K562 (cell line): Measurements from ENCODE around the gene MAP10.

DNA sequence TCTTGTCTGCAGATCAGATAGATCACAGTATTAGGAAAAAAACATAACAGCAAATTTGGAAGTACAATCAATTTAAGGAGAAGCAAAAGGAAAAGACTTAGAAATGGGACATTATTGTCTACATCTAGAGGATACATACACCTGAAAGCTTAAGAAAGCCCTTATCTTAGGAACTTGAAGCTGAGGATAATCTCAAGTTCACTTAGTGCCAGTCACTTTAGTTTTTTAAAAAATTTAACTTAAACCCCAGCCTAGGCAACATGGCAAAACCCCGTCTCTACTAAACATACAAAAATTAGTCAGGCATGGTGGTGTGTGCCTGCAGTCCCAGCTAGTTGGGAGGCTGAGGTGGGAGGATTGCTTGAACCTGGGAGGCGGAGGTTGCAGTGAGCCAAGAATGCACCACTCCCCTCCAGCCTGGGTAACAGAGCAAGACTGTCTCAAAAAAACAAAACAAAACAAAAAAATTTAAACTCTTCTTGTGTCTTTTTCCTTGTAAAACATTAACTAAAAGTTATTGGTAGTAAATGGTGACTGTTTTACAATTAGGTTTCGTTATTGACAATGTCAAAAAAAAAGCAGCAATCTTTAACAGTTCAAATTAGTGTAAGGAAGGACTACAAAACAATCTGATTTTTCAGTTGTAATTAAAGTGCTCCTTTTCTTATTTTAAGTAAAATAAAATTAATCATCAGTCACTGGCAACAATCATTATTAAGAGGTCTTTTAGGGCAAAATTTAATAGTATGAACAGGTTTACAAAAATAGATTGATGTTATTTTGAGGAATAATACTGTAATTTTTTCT lies 27.3 kb downstream of the SPRTN start:
- RAMPAGE, long total RNA: no peak
- RRBS: no CpG with 5 or more reads among the region's 3 CpGs
PRO-cap:
- standard: no peak
- CoPRO, capped RNA only, 2 experiments: no peak in any of the 2 experiments
- CoPRO, capped and uncapped RNA, 2 experiments: no peak in any of the 2 experiments
- CoPRO, uncapped RNA only, 2 experiments: peak in 1 of 2 experiments; most common plus-strand start position 368 of the sequence (in 1); most common minus-strand start position 288 of the sequence (in 1)
CAGE:
- cytosol, long polyA plus RNA: no peak
- long polyA plus RNA: no peak
- nucleolus, long total RNA: no peak
- nucleus, long polyA plus RNA: no peak

DNA sequence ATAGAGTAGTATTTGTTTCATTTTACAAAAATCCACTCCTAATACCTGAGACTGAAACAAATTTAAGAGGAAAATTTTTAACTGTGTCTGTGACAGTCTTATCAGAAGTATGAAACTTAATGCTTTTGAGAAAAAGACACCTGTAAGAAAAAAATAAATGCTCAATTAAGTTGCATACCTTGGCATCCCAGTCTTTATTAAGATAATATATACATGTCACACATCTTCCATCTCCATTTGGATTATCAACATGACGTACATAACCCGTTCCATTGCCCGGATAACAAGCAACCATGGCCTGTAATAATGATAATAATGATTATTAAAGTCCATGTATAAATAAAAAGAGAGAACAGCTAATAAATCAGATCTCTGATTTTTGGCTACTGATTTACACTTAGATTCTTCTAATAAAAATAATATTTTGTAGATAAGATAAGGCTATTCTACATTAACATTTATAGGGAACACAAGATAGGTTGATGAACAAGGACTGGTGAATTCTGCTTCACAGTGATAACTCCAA lies 35.8 kb downstream of the SPRTN start:
- RAMPAGE, long total RNA: no peak
- RRBS: no CpG with 5 or more reads among the region's 3 CpGs
PRO-cap:
- standard: no peak
- CoPRO, capped RNA only, 2 experiments: no peak in any of the 2 experiments
- CoPRO, capped and uncapped RNA, 2 experiments: no peak in any of the 2 experiments
- CoPRO, uncapped RNA only, 2 experiments: no peak in any of the 2 experiments
CAGE:
- cytosol, long polyA plus RNA: no peak
- long polyA plus RNA: no peak
- nucleolus, long total RNA: no peak
- nucleus, long polyA plus RNA: no peak

GRCh38 chr1:231556817-231557448 lies 28.5 kb downstream of the TSNAX start:
- RAMPAGE, long total RNA: no peak
- RRBS: no CpG with 5 or more reads among the region's 5 CpGs
PRO-cap:
- standard: no peak
- CoPRO, capped RNA only, 2 experiments: no peak in any of the 2 experiments
- CoPRO, capped and uncapped RNA, 2 experiments: no peak in any of the 2 experiments
- CoPRO, uncapped RNA only, 2 experiments: no peak in any of the 2 experiments
CAGE:
- cytosol, long polyA plus RNA: no peak
- long polyA plus RNA: no peak
- nucleolus, long total RNA: no peak
- nucleus, long polyA plus RNA: no peak

GRCh38 chr1:231847264-231848256 lies 221.0 kb downstream of the DISC1 start:
- RAMPAGE, long total RNA: no peak
- RRBS: no CpG with 5 or more reads among the region's 11 CpGs
PRO-cap:
- standard: no peak
- CoPRO, capped RNA only, 2 experiments: no peak in any of the 2 experiments
- CoPRO, capped and uncapped RNA, 2 experiments: no peak in any of the 2 experiments
- CoPRO, uncapped RNA only, 2 experiments: no peak in any of the 2 experiments
CAGE:
- cytosol, long polyA plus RNA: no peak
- long polyA plus RNA: no peak
- nucleolus, long total RNA: no peak
- nucleus, long polyA plus RNA: no peak

DNA sequence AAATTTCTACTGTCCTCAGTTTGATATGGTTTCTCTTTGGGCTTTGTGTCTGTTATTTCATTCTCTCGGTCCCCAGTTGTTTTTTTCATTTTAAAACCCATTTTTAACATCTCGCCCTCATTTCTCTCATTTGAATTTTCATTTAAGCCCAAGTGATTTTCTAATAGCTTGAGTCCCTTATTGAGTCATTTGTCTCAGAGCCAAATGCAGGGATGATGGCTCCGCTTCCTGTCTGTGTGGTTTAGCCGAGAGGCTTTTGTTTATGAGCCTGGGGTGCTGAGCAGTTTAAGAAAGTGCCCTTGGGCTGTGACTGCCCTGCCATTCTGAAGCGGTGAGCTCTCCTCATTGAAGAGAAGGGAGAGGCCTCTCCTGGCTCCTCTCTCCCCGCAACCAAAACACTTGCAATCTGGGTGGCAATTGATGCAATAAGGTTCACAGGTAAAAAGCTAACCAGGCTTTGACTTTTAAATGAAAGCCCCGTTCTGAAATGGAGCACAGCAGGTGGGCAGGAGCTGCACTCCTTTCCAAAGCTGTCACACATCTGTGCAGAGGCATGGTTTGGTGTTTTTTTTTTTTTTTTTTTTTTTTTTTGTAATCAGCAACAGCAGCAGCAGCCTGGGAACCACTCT lies 403.8 kb downstream of the SIPA1L2 start:
- RAMPAGE, long total RNA: no peak
- RRBS: no CpG with 5 or more reads among the region's 7 CpGs
PRO-cap:
- standard: no peak
- CoPRO, capped RNA only, 2 experiments: no peak in any of the 2 experiments
- CoPRO, capped and uncapped RNA, 2 experiments: no peak in any of the 2 experiments
- CoPRO, uncapped RNA only, 2 experiments: no peak in any of the 2 experiments
CAGE:
- cytosol, long polyA plus RNA: no peak
- long polyA plus RNA: no peak
- nucleolus, long total RNA: no peak
- nucleus, long polyA plus RNA: no peak

- RAMPAGE, long total RNA: no peak
- RRBS: no CpG with 5 or more reads among the region's 7 CpGs
PRO-cap:
- standard: no peak
- CoPRO, capped RNA only, 2 experiments: no peak in any of the 2 experiments
- CoPRO, capped and uncapped RNA, 2 experiments: no peak in any of the 2 experiments
- CoPRO, uncapped RNA only, 2 experiments: no peak in any of the 2 experiments
CAGE:
- cytosol, long polyA plus RNA: no peak
- long polyA plus RNA: no peak
- nucleolus, long total RNA: no peak
- nucleus, long polyA plus RNA: no peak
Observed at GRCh38 chr1:232377172-232377887, 252.6 kb downstream of the SIPA1L2 start.

DNA sequence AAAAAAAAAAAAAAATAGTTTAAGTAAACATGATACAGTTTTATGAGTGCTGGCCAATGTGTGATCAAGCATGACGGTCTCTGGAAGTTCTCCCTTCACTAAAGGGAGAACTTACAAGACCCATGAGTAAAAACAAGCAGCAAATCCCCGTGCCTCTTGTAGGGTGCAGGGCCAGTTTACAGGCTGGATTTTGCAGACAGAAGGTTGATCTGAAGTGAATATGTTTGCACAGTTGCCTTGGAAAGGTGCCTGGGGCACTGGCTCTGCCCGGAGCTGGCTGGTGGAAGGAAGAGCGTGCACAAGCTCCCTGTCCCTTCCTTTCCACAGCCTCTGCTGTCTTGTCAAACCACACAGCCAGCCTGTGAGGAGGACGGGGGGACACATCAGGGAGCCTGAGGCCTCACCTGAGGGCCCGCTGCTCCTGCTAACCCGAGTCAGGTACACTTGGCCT lies 251.7 kb downstream of the SIPA1L2 start:
- RAMPAGE, long total RNA: no peak
- RRBS: no CpG with 5 or more reads among the region's 7 CpGs
PRO-cap:
- standard: no peak
- CoPRO, capped RNA only, 2 experiments: no peak in any of the 2 experiments
- CoPRO, capped and uncapped RNA, 2 experiments: no peak in any of the 2 experiments
- CoPRO, uncapped RNA only, 2 experiments: no peak in any of the 2 experiments
CAGE:
- cytosol, long polyA plus RNA: no peak
- long polyA plus RNA: no peak
- nucleolus, long total RNA: no peak
- nucleus, long polyA plus RNA: no peak

DNA sequence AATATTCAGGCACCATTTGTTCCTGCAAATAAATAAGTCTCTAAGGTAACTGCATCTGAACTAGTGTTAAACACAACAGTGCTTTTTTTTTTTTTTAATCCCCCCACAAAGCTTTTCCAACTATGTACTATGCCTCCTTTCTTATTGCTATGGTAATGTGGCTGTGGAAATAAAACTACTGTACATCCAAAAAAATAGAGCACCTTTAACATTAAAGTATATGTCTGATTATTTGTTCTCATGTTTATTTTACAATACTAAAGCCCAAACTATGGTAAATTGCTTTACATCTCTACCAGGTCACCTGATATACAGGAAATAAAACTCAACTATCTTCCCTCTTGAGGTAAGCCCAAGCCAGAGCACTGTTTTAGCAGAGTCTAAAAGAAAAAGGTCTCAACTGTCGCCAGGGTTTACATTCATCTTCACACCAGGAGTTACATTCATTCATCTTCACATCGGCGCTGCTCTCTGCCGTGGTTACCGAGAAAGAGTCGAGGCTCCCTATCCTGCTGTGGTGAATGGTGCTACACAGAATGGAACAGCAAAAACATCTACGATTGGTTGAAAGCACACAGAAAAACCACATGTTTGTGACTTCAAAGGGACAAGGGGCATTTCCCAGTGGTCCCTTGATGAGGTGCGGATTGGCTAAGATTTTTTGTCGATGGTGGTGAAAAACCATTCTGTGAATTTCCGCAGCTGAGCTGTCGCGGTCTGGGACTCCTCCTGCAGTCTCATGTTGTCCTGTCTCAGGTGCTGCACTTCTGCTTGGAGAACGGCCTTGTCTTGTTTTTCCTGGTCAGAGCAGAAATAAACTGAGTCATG lies 231.2 kb downstream of the SIPA1L2 start:
- RAMPAGE, long total RNA: no peak
- RRBS: no CpG with 5 or more reads among the region's 13 CpGs
PRO-cap:
- standard: no peak
- CoPRO, capped RNA only, 2 experiments: no peak in any of the 2 experiments
- CoPRO, capped and uncapped RNA, 2 experiments: no peak in any of the 2 experiments
- CoPRO, uncapped RNA only, 2 experiments: no peak in any of the 2 experiments
CAGE:
- cytosol, long polyA plus RNA: no peak
- long polyA plus RNA: no peak
- nucleolus, long total RNA: no peak
- nucleus, long polyA plus RNA: no peak

GRCh38 chr1:232492926-232493950 lies 136.7 kb downstream of the SIPA1L2 start:
- RAMPAGE, long total RNA: no peak
- RRBS: no CpG with 5 or more reads among the region's 8 CpGs
PRO-cap:
- standard: no peak
- CoPRO, capped RNA only, 2 experiments: no peak in any of the 2 experiments
- CoPRO, capped and uncapped RNA, 2 experiments: no peak in any of the 2 experiments
- CoPRO, uncapped RNA only, 2 experiments: no peak in any of the 2 experiments
CAGE:
- cytosol, long polyA plus RNA: no peak
- long polyA plus RNA: no peak
- nucleolus, long total RNA: no peak
- nucleus, long polyA plus RNA: no peak

DNA sequence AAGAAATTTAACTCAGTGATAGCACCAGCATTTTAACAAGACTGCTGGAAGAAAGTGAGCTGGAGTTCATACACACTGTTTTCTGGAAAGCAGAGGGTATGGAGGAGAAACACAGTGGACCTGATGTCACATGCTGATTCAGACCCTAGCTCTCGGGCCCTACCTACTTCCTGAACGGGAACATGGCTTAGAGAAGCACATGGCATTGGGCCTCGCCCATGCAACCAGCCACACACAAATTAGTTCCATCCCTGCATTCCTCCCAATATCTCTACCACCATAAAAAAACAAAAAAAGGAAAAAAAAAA lies 39.6 kb downstream of the SIPA1L2 start:
- RAMPAGE, long total RNA: no peak
- RRBS: no CpG with 5 or more reads among the region's 3 CpGs
PRO-cap:
- standard: no peak
- CoPRO, capped RNA only, 2 experiments: no peak in any of the 2 experiments
- CoPRO, capped and uncapped RNA, 2 experiments: no peak in any of the 2 experiments
- CoPRO, uncapped RNA only, 2 experiments: no peak in any of the 2 experiments
CAGE:
- cytosol, long polyA plus RNA: no peak
- long polyA plus RNA: no peak
- nucleolus, long total RNA: no peak
- nucleus, long polyA plus RNA: no peak

GRCh38 chr1:232590808-232591386 lies 39.0 kb downstream of the SIPA1L2 start:
- RAMPAGE, long total RNA: no peak
- RRBS: no CpG with 5 or more reads among the region's 8 CpGs
PRO-cap:
- standard: no peak
- CoPRO, capped RNA only, 2 experiments: no peak in any of the 2 experiments
- CoPRO, capped and uncapped RNA, 2 experiments: no peak in any of the 2 experiments
- CoPRO, uncapped RNA only, 2 experiments: no peak in any of the 2 experiments
CAGE:
- cytosol, long polyA plus RNA: no peak
- long polyA plus RNA: no peak
- nucleolus, long total RNA: no peak
- nucleus, long polyA plus RNA: no peak

- RAMPAGE, long total RNA: no peak
- RRBS: 8% methylated on average over 3 of the region's 10 CpGs
PRO-cap:
- standard: no peak
- CoPRO, capped RNA only, 2 experiments: no peak in any of the 2 experiments
- CoPRO, capped and uncapped RNA, 2 experiments: no peak in any of the 2 experiments
- CoPRO, uncapped RNA only, 2 experiments: no peak in any of the 2 experiments
CAGE:
- cytosol, long polyA plus RNA: no peak
- long polyA plus RNA: no peak
- nucleolus, long total RNA: no peak
- nucleus, long polyA plus RNA: no peak
Observed at GRCh38 chr1:232595079-232595872, 34.7 kb downstream of the SIPA1L2 start.

DNA sequence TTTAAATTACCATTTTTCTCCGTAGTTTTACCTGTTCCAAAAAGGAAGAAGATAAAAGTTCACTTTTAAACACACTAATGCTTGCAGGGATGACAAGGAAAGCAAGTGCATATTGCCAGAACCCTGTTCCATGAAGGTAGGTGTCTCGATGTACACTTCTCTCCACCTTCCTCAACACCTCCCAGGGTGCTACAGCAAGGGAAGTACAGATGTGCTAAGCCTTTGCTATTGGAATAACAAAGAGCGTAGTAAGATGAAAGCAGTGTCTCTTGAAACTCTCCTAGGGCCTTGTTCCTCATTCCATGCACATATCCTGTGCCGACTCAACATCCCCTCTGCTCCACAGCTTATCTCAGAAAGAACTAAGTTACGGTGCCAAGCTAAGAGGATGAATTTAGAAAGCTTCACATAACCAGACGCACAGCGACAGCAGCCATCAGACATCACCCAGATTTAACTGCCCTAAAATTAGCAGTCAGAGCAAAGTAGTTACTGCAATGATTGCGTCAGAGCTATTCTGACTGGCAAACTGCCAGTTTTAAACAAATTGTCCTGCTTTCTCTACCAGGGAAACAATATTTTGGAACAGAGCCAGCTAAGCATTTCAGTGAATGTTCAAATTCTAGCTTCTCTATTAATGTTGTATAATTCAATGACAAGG lies 9.6 kb downstream of the SIPA1L2 start:
- RAMPAGE, long total RNA: no peak
- RRBS: no CpG with 5 or more reads among the region's 8 CpGs
PRO-cap:
- standard: no peak
- CoPRO, capped RNA only, 2 experiments: no peak in any of the 2 experiments
- CoPRO, capped and uncapped RNA, 2 experiments: no peak in any of the 2 experiments
- CoPRO, uncapped RNA only, 2 experiments: no peak in any of the 2 experiments
CAGE:
- cytosol, long polyA plus RNA: no peak
- long polyA plus RNA: no peak
- nucleolus, long total RNA: no peak
- nucleus, long polyA plus RNA: no peak

GRCh38 chr1:232633930-232634669 lies 4.2 kb upstream of the SIPA1L2 start:
- RAMPAGE, long total RNA: no peak
- RRBS: no CpG with 5 or more reads among the region's 8 CpGs
PRO-cap:
- standard: no peak
- CoPRO, capped RNA only, 2 experiments: no peak in any of the 2 experiments
- CoPRO, capped and uncapped RNA, 2 experiments: no peak in any of the 2 experiments
- CoPRO, uncapped RNA only, 2 experiments: no peak in any of the 2 experiments
CAGE:
- cytosol, long polyA plus RNA: no peak
- long polyA plus RNA: no peak
- nucleolus, long total RNA: no peak
- nucleus, long polyA plus RNA: no peak

GRCh38 chr1:232745770-232746209 lies 59.4 kb upstream of the MAP10 start:
- RAMPAGE, long total RNA: no peak
- RRBS: no CpG with 5 or more reads among the region's 3 CpGs
PRO-cap:
- standard: no peak
- CoPRO, capped RNA only, 2 experiments: no peak in any of the 2 experiments
- CoPRO, capped and uncapped RNA, 2 experiments: no peak in any of the 2 experiments
- CoPRO, uncapped RNA only, 2 experiments: no peak in any of the 2 experiments
CAGE:
- cytosol, long polyA plus RNA: no peak
- long polyA plus RNA: no peak
- nucleolus, long total RNA: no peak
- nucleus, long polyA plus RNA: no peak

- RAMPAGE, long total RNA: no peak
- RRBS: 24% methylated on average over 7 of the region's 77 CpGs
PRO-cap:
- standard: bidirectional peak, plus-strand start at chr1:232805416, minus-strand start at chr1:232805342
- CoPRO, capped RNA only, 2 experiments: peak in 2 of 2 experiments; most common plus-strand start chr1:232805416 (in 1); most common minus-strand start chr1:232805342 (in 2)
- CoPRO, capped and uncapped RNA, 2 experiments: peak in 1 of 2 experiments; most common plus-strand start chr1:232805423 (in 1); most common minus-strand start chr1:232805342 (in 1)
- CoPRO, uncapped RNA only, 2 experiments: no peak in any of the 2 experiments
CAGE:
- cytosol, long polyA plus RNA: start-site peak on the plus strand at chr1:232805346-232805416, 9 and 6 reads in 2 replicates
- long polyA plus RNA: no peak
- nucleolus, long total RNA: no peak
- nucleus, long polyA plus RNA: no peak
Observed at GRCh38 chr1:232805031-232806325, at the start of gene MAP10. MAP10 (plus strand) TSS chr1:232805416.

DNA sequence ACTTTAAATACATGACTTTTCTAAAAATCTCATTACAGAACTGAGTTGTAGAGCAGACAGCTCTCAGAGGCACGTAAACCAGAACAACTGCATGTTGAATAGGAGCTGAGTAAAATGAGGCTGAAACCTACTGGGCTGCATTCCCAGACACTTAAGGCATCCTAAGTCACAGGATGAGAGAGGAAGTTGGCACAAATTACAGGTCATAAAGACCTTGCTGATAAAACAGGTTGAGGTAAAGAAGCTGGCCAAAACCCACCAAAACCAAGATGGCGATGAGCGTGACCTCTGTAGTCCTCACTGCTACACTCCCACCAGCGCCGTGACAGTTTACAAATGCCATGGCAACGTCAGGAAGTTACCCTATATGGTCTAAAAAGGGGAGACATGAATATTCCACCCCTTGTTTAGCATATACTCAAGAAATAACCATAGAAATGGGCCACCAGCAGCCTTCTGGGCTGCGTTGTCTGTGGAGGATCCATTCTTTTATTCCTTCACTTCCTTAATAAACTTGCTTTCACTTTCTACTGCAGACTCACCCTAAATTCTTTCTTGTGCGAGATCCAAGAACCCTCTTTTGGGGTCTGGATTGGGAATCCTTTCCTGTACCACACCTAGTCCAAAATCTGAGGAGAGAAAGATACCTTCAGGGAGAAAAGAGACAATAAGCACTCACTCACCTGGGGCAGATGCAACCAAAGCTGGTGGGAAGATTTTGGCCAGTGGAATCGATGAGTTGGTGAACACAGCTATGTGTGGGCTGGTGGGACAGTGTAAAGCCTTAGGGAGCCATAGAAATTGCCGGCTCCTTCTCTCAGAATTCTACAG lies 157.5 kb downstream of the NTPCR start:
- RAMPAGE, long total RNA: no peak
- RRBS: no CpG with 5 or more reads among the region's 10 CpGs
PRO-cap:
- standard: no peak
- CoPRO, capped RNA only, 2 experiments: no peak in any of the 2 experiments
- CoPRO, capped and uncapped RNA, 2 experiments: no peak in any of the 2 experiments
- CoPRO, uncapped RNA only, 2 experiments: no peak in any of the 2 experiments
CAGE:
- cytosol, long polyA plus RNA: no peak
- long polyA plus RNA: no peak
- nucleolus, long total RNA: no peak
- nucleus, long polyA plus RNA: no peak